Breast epithelium (tissue), 2 donors: ENCODE data around the genes SEC24A, IL9 and MYOT.

DNA sequence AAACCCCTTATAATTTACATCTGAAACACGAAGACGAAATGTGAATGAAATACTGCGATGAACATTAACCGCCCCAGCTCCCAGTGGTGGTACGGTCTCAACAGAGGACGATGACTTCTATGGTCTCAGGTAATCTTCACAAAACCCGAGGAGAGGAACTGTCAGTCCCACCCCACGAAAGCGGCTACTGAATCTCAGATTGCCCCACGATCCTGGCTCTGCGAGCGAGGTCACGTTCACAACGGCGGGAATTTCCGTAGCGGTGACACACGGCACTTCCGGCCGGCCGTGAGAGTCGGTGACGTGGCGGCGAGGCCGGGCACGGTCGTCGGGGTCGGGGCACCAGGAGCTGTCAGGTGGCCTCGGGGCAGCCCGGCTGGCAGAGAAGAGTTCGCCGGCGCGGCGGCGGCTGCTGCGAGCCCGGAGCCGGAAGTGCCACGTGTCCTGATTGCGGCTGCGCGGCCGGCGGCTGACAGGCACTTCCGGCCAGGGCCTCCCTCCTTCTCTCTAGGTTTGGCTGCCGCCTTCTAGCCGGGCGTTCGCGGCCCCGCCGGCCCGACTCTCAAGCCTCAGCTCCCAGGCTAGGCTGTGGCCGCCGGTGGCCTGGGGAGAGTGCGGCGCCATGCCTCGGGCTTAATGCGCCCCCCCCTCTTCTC lies at the start of gene SEC24A:
Gene SEC24A (plus strand): TSS at position 479 of the 656 bp plus-strand sequence.
- PRO-cap: bidirectional peak, plus-strand start at position 291 of the sequence, minus-strand start at position 434 of the sequence
- RAMPAGE, long total RNA, 2 experiments: start-site peak on the plus strand in 1 of 2 experiments, centred at positions 332 to 489 of the sequence, 20 to 174 reads per replicate

- PRO-cap: no peak
- RAMPAGE, long total RNA, 2 experiments: no peak in any of the 2 experiments
These were observed 15.0 kb downstream of the DDX46 start for GRCh38 chr5:134773533-134774120.

- PRO-cap: no peak
- RAMPAGE, long total RNA, 2 experiments: no peak in any of the 2 experiments
These were observed 2.7 kb upstream of the PCBD2 start for GRCh38 chr5:134902148-134902691.

DNA sequence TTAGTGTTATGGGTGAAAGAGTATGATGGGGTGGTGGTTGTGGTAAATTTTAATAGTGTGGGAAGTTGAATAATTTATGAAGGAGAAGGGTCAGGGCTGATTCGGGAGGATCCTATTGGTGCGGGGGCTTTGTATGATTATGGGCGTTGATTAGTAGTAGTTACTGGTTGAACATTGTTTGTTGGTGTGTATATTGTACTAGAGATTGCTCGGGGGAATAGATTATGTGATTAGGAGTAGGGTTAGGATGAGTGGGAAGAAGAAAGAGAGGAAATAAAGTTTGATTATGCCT lies 19.4 kb downstream of the PCBD2 start:
- PRO-cap: no peak
- RAMPAGE, long total RNA, 2 experiments: no peak in any of the 2 experiments

DNA sequence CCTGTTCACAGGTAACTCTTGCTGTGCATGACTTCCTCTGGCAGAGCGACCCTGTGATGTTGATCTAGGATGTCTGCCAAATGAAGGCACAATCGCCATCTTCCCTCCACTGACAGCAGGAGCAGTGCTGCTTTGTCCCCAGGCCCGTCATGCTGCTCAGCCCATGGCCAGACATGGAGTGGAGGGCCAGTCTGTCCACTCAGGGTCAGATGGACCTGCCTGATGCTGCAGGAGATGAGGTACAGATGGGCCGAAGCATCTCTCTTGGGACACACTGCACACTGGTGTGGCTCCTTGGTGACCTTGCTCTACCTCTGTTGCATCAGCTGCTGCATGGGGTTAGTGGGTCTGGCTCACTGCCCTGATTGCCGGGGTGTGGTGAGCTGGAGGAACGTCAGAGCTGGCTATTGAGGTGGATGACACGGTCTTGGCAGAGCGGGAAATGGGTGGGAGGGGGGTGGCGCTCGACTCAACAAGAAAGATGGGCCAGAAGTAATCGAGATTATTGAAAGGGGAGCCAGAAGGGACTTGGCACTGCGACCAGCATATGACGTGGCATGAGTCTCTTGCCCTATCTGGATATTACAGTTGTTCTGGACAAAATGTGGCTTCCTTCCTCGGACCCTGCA lies 101.8 kb upstream of the PITX1 start:
- PRO-cap: no peak
- RAMPAGE, long total RNA, 2 experiments: no peak in any of the 2 experiments

DNA sequence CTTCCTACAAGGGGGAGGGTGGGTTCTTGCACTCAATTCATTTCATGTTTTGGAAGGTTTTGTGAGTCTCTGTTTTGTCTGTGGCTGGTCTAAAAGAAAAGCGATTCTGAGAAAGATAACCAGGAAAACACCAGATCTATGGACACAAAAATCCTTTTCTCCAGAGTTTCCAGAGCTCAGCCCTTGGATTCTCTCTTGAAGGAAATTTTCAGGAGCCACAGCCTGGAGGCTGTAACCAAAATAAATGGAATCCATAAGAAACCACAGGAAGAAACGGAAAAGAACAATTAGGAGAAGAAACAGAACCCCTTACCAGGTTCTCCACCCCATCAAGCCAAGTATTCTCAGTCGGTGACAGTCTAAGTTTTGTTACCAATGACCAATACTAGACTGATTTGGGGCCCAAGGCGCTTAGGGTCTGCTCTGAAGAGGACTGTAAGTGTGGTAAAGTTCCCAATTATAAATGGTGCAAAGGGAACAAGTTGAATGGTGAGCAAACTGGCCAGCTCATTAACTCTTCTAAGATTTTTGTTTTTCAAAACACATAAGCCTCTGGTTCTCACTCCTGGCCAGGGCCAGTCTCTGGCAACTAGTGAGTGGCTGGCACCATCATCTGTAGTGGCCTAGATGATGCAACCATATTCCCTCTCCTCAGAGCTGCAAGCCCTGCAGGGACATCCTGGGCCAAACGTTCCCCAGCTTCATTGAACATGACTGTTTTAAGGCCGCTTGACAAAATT lies 24.3 kb downstream of the MACROH2A1 start:
- PRO-cap: no peak
- RAMPAGE, long total RNA, 2 experiments: no peak in any of the 2 experiments

DNA sequence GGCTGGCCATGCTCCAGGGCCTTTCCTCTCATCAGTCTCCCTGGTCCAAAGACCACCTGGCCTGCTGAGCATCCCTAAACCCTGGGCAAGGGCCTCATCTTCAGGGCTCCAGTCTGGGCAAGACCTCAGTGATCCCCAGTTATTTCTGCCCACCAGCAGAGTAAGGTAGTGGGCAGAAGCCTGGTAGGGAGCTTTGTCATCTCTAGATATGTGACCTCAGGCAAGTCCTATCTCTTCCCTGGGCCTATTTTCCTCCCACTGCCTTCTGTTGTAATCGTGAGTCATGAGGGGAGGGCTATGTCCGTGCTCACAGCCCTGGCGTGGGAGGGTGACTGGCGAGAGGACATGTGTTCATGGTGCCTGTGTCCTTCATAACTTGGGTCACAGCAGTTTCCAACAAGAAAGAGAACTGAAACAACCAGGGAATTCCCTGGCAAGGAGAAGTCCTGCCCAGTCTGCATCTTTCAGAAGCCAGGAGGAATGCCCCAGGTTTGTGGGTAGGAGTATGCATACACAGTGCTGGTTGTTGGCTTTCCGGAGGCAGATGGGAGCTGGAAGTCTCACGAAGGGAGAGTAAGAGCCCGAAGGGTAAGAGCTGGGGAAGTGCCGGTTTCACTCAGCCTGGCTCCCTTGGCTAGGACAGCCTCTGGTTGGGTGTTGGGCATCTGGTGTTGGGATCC lies 4.1 kb upstream of the TIFAB start:
- PRO-cap: no peak
- RAMPAGE, long total RNA, 2 experiments: no peak in any of the 2 experiments

- PRO-cap: no peak
- RAMPAGE, long total RNA, 2 experiments: no peak in any of the 2 experiments
These were observed 18.0 kb downstream of the CXCL14 start for GRCh38 chr5:135560766-135561220.

GRCh38 chr5:135602937-135603397 lies 24.2 kb upstream of the CXCL14 start:
- PRO-cap: no peak
- RAMPAGE, long total RNA, 2 experiments: no peak in any of the 2 experiments

DNA sequence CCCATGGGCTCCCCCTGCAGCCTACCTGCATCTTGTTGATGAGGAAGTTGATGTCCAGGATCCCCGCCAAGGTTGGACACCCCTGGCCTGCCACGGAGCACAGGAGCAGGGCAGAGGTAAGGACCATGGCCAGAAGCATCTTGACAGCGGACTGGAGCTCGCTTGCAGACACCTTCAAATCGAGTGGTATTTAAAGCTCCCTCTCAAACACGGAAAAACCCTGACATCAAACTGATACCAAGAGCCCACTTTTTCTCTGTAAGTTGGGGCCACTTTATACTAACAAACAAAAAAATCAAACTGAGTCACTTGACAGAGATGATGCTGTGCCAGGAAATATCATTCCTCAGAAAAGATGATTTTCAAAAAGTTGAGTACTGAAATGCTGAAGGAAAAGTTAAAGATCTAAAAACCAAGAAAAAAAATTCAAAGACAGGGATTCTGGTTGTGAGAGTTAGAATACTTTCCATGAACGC lies at the start of gene IL9:
Gene IL9 (minus strand): TSS at position 164 of the 476 bp plus-strand sequence.
- PRO-cap: no peak
- RAMPAGE, long total RNA, 2 experiments: no peak in any of the 2 experiments

- PRO-cap: no peak
- RAMPAGE, long total RNA, 2 experiments: no peak in any of the 2 experiments
These were observed 992 bp downstream of the LECT2 start for GRCh38 chr5:135953715-135954266.

DNA sequence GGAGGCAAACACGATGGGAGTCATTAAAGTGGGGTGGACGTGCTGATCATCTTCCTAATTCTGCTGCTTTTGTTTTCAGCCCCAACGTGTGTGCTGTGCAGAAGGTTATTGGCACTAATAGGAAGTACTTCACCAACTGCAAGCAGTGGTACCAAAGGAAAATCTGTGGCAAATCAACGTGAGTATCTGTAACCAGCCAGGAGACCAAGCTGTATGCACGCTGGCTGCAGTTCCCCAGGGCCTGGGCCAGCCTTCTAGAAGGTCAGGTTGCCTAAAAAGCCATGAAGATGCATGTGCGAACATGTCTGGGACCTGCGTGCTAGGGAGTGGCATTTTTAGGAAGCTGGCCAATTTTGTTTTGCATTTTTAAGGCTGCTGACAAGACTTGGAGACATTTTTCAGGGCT lies 4.9 kb downstream of the TGFBI start:
- PRO-cap: no peak
- RAMPAGE, long total RNA, 2 experiments: no peak in any of the 2 experiments

GRCh38 chr5:136067269-136067731 lies 38.5 kb downstream of the TGFBI start:
- PRO-cap: no peak
- RAMPAGE, long total RNA, 2 experiments: no peak in any of the 2 experiments

GRCh38 chr5:137260986-137261561 lies 238.1 kb downstream of the SPOCK1 start:
- PRO-cap: no peak
- RAMPAGE, long total RNA, 2 experiments: no peak in any of the 2 experiments

GRCh38 chr5:137315844-137316327 lies 183.2 kb downstream of the SPOCK1 start:
- PRO-cap: no peak
- RAMPAGE, long total RNA, 2 experiments: no peak in any of the 2 experiments

DNA sequence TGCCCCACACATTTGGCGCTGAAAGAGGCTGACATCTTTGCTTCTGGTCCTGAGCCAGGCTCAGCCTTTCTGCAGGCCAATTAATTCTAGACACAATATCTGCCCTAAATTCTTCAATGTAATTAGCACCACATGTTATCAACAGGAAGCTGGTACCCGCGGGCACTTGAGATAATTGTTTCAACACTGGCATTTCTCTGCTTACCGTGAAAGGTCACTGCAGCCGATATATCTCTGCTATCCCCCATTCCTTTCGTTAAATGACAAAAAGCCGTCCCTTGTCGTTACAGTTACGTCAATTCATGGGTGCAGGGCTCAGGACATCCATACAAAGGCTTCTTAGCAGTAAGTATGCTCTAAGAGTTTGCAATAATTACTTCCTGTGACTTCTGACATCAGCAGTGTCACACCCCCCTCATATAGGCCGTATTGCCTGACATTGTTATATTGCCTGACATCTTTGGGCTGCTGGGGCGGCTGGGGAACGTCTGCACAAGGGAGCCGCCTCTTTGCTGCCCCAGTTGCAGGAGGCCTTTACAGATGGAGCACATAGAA lies 65.0 kb upstream of the SPOCK1 start:
- PRO-cap: no peak
- RAMPAGE, long total RNA, 2 experiments: no peak in any of the 2 experiments

DNA sequence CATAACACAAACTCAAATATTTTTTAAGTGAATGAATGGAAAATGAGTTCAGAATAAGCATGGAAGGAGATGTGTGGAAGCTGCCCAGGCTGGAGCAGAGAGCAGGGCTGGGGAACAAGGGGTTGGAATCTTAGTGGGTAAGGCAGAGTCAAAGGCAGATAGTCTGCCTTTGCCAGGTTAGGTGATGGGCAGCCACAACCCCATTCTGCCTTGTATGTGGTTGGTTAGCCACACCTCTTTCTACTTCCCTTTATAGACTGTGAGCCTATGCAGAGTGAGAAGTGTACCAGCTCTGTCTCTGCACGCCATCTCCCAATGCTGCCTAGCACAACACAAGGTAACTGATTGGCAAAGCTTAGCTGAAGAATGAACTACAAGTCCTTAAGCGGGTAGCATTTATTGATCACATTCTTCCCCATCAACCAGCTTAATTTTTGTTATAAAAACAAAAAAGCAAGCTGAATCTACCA lies 69.7 kb downstream of the KLHL3 start:
- PRO-cap: no peak
- RAMPAGE, long total RNA, 2 experiments: no peak in any of the 2 experiments

DNA sequence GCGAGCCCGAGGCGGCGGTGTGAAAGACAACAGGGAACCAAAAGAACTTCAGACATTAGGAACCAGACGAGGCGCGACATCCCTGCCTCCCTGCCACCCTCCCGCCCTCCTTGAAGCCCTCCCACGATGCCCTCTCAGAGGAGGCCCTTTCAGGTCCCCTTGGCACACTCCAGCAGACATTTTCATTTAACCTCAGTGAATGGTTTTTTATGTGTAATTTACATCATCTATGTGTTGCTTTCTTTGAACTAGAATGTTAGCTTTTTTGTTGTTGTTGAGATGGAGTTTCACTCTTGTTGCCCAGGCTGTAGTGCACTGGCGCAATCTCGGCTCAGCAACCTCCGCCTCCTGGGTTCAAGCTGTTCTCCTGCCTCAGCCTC lies 1.0 kb upstream of the HNRNPA0 start:
- PRO-cap: no peak
- RAMPAGE, long total RNA, 2 experiments: no peak in any of the 2 experiments

DNA sequence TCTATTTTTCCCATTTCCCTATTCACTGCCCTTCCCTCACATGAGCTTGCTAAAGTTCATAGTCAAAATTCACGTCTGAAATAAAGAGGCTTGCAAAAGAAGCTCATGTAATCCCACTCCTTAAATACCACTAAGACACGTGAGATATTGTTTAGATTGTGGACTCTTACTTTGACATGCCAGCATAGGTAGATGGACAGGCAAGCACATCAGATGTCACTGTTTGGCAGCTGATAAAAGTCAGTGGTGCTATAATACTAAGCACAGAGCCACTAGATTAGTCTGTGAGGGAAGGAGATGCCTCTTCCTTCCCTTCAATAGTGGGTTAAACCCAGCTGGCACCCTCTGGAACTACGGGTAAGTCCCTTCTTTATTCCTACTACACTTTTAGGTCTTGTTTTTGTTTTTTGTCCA lies at the start of gene MYOT:
Gene MYOT (plus strand): TSS at position 264 of the 414 bp plus-strand sequence.
- PRO-cap: no peak
- RAMPAGE, long total RNA, 2 experiments: no peak in any of the 2 experiments

DNA sequence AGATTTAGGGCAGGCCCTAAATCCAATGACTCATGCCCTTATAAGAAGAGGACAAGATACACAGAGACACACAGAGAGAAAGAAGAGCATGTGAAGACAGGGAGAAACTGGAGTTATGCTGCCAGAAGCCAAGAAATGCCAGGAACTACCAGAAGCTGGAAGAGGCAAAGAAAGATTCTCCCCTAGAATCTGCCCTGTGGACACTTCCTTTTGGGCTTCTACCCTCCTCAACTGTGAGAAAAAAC lies 8.7 kb downstream of the FAM13B start:
- PRO-cap: no peak
- RAMPAGE, long total RNA, 2 experiments: no peak in any of the 2 experiments